ENCODE measurements around a stretch of chr14.

DNA sequence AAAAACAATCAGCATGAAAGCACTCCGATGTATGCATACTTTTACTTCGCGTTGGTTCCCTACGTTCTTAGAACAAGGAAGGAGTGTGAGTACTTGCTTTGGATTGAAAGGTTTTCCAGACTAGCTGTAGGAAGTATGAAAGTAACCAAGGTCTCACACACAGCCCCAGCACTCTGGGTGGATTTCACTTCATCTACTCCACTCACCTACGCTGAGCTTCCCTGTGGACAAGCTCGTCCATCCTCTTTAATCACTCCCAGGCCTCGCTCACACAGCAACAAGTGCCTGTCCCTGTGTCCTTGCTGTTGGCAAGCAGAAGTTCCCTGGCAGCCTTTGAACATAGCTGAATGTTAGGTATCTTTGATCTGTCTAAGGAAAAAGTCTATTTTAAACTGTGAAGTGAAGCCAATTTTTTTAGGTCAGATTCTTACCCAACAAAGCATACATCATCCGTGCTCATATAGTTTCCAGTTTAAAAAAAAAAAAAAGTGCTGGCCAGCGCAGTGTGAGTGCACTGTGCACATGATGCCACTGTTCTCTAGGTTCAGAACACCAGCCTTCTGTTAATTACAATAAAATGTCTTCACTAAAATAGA lies 36.3 kb downstream of the PPP2R5C start:
- PRO-cap, result no peak

GRCh38 chr14:101807915-101808881 lies 46.7 kb downstream of the PPP2R5C start:
- PRO-cap, result no peak

- PRO-cap, result no peak
These were observed 70.9 kb downstream of the PPP2R5C start for GRCh38 chr14:101832207-101832925.

GRCh38 chr14:101864466-101865060 lies 99.8 kb upstream of the DYNC1H1 start:
- PRO-cap, result no peak

- PRO-cap, result no peak
These were observed 88.5 kb upstream of the DYNC1H1 start for GRCh38 chr14:101875692-101876424.

DNA sequence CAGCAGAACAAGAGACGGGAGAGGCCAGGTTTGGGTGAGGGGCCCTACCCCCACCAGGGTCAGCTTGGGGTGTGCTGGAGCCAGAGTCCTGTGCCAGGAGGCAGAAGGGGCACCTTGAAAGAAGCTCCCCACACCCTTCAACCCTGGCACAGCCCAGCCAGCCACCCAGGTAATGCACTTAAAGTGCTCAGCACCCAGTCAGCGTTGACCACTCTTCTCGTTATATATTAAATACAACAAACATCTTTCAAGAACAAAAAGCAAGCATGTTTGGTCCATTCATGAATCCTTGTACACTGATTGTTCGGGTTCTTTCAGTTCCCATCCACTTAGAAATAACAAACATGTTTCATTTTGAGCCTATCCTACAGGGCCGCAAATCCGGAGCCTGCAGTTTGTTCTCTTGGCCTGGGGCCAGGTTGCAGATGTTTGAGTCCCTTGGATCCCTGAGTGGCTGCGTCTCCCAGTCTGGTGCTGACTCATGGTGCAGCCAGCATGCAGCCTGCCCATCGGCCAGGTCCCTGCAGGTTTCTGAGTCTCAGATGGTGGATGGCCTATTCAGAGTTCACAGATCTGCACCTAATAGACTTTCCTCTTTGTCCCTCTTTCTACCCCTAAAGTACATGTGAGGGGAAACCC lies 2.0 kb upstream of the DYNC1H1 start:
- PRO-cap, result no peak

DNA sequence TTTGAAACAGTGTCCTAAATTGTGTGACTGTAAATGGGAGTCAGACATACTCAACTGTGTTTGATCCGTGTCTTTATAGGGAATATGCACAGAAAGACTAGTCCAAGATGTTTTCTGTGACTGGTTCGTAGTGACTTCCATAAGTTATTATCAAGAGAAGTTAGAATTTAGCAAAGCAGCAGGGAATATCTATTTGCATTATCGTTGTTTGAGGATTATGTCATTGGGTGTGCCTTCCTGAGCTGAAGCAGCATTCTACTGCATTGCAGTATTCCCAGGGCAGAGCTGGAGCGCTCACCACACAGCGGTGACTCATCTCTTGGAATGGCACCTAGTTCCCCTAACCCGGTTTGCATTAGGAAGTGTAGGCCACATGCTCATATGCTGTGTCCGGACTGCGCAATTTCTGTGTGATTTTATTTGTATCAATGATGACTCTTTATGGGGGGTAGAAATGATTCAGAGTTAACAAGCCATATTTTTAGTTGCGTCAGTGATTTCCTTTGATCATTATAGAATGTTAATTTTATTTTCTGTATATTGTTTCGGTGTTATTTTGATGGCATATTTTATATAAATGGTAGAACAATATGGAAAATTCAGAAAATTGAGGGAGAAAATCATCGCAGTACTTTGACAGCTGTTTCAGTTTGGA lies 8.0 kb downstream of the DYNC1H1 start:
- PRO-cap, result no peak

GRCh38 chr14:102011847-102012283 lies 47.5 kb downstream of the DYNC1H1 start:
- PRO-cap, result no peak

- PRO-cap, result no peak
These were observed 47.4 kb downstream of the HSP90AA1 start for GRCh38 chr14:102039296-102040000.

GRCh38 chr14:102043607-102044680 lies 42.9 kb downstream of the HSP90AA1 start:
- PRO-cap, result no peak

GRCh38 chr14:102077326-102077800 lies 9.5 kb downstream of the HSP90AA1 start:
- PRO-cap, result no peak

GRCh38 chr14:102079792-102080111 lies 7.1 kb downstream of the HSP90AA1 start:
- PRO-cap, result no peak

DNA sequence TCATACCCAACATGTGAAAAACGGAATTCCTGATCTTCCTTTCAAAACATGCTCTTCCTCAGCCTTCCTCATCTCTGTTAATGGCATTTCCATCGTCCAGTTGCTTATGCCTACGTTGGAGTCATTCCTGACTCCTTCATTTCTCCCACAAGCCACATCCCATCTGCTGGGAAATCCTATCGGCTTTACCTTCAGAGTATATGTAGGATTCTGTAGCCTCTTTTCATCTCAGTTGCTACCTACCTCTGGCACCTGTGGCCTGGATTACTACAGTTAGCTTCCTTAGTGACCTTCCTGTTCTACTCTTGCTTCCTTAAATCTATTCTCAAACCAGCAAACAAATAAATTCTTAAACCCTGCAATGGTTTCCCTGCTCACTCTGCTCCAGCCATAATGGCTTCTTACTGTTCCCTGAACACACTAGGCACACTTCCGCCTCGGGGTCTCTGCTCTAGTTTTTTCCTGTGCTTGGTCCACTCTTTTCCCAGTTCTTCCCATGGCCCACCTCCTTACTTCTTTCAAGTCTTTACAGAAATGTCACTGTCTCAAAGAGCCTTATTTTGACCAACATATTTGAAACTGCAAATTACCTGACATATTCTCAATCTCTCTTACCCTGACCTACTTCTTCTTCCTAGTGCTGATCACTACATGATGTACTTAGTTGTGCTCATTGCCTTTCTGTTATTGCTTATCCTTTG lies 8.4 kb upstream of the WDR20 start:
- PRO-cap, result no peak

- PRO-cap, result unidirectional peak, minus-strand start at chr14:102235452
These were observed 69.7 kb downstream of the MOK start for GRCh38 chr14:102235113-102235852.

DNA sequence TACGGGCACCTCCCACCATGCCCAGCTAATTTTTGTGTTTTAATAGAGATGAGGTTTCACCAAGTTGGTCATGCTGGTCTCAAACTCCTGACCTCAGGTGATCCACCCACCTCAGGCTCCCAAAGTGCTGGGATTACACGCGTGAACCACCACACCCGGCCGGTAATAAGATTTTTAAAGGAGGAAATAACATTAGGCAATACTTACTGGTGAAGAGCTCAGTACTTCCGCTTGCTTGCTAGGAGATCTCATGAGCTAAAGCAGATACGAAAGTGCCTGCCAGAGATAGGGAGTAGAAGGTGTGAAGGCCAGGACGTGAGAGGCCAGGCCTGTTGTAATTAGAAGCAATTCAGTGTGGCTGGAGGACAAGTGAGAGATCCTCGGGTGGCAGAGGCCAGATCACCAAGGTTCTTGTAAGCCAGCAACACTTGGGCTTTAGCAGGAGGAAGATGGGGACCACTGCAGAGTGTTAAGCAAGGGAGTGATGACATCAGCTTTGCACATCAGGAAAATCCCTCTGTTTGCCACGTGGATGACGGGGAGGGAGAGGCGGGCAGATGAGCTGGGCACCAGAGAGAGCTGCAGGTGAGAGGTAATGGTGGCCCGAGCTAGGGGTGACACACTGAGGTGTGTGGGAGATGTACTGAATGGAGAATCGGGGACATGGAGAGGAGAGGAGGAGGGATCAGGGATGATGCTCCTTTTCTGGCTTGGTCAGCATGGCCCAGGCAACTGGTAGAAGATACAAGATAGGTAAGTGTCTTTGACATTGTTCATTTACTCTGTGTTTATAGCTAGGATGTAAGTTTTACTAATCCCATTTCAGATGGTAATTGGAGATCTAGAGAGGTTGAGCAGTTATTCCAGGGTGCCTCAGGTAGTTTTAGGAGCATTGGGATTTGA lies 7.7 kb downstream of the TECPR2 start:
- PRO-cap, result no peak

- PRO-cap, result no peak
These were observed 44.6 kb downstream of the ANKRD9 start for GRCh38 chr14:102464723-102465553.

DNA sequence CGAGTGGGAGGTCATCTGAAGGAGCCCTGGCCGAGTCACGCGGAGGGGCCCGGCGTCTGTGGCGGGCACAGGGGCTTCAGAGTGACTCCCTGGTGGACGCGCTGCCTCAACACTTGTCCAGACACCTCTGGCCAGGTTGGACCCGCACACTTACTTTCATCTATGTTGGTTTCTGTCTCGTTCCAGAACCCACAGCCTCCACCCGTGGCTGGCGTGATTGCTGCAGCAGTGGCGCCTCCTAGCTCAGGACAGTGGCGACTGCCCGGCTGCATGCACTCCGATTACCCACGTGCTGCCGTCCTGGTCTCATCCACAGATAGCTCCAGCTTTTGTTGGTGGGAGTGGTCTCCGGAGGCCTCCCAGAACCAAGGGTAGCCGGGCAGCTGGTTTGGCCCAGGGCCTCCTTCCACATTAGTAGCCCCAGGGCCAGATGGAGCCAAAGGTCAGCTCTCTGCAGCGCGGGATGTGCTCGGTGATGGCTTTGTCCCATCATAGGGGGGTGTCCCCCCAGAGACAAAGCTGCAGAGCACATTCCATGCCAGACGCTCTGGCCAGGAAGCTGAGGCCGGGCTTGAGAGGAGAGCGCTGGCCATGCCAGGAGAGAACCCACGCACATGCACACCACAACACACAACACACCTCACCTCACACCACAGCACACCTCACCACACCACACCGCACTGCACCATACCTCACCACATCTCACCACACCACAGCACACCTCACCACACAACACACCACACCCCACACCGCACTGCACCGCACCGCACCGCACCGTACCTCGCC lies 11.1 kb downstream of the ANKRD9 start:
- PRO-cap, result no peak

- PRO-cap, result no peak
These were observed 5.7 kb downstream of the ANKRD9 start for GRCh38 chr14:102503631-102504545.

GRCh38 chr14:102544054-102544294 lies 34.4 kb upstream of the ANKRD9 start:
- PRO-cap, result no peak

GRCh38 chr14:102560252-102561222 lies 31.9 kb upstream of the RCOR1 start:
- PRO-cap, result no peak

All from ureter (tissue), 1 donor.